GM23338 (cell line): ENCODE results near the genes DDX3Y and PRY.

GRCh38 chrY:2835004-2835499, 6.3 kb upstream of the RPS4Y1 start:
- PRO-cap: no peak
- RAMPAGE, long total RNA: no peak

DNA sequence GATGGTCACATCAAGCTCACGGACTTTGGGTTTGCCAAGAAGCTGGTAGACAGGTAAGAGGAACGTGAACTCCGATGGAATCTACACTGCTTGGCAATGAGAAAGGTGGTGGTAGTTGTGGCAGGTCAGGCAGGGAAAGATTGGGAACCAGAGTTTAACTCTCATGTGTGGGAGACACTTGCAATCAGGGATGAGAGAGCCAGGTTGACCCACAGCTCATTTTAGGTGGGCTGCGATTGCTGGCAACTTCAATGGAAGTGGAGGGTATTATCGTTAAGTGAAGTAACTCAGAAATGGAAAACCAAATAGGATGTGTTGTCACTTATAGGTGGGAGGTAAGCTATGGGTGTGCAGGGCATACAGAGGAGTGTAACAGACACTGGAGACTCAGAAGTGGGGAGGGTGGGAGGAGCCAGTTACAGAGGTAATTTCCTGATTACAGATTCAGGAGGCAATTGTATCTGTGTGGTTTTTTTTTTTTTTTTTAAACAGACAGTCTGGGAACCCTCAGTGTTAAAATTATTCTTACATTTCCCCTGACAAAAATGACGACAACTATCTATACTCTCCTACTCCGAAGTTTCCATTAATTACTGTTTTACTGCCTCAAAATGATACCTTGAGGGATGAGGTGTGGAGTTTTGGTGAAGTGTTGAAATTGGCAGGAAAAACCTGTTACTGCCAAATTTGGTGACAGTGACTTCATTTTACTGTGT, 414.7 kb upstream of the AMELY start:
- PRO-cap: no peak
- RAMPAGE, long total RNA: no peak

GRCh38 chrY:11102990-11103312, 1575.3 kb downstream of the TSPY10 start:
- PRO-cap: no peak
- RAMPAGE, long total RNA: no peak

GRCh38 chrY:12662845-12663892, 37.9 kb upstream of the USP9Y start:
- PRO-cap: bidirectional peak, plus-strand start at chrY:12663267, minus-strand start at chrY:12663160; bidirectional peak, plus-strand start at chrY:12663521, minus-strand start at chrY:12663471
- RAMPAGE, long total RNA: no peak

DNA sequence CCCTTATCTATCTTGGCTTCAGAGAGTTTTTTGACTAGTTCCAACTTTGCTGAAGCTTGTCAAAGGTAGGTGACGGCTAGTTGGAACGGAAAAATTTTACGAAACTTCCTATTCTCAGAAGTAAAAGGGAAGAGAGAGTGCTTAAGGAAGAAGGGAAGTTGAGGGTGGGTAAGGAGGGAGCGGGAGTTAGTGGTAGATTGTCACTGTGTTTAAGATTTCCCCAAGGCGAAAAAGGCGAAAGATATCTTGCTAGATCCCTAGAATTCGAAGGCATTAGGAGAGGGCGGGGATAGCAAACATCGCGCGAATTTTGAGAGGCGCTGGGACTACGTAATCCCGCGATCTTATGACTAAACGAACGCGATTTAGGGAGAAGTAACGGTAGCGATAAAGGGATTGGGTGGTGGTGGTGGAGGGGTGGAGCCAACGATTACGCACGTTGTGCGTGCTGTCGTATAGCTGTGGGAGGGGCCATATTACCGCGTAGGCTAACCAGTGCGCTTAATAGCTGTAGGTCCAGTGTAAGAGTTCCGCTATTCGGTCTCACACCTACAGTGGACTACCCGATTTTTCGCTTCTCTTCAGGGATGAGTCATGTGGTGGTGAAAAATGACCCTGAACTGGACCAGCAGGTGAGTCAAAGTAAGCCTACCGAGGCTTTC, at the start of gene DDX3Y:
Gene DDX3Y (plus strand): TSS at position 519 of the 662 bp plus-strand sequence.
- PRO-cap: bidirectional peak, plus-strand start at position 519 of the sequence, minus-strand start at position 275 of the sequence
- RAMPAGE, long total RNA: start-site peak on the plus strand centred at position 528 of the sequence, 60 bp wide, 927 and 99 reads in 2 replicates

DNA sequence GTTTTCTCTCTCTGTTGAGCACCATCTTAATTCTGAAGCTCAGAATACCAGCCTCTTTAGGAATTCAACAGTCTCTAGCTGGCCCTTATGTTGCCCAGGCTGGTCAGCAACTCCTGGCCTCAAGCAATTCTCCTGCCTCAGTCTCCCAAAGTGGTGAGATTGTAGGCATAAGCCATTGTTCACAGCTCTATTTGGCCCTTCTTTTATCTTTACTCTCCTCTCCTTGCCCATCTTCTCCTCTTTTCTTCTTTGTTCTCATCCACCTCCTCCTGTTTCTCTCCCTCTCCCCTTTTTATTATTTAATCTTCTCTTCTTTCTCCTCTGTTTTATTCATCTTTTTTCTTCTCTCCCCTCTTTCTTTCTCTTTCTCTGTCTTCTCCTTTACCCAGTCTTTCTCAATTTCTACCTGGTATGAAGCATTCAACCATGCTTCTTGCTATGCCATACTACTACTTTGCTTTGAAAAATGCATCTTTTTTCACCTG, 1268.4 kb downstream of the NLGN4Y start:
- PRO-cap: no peak
- RAMPAGE, long total RNA: no peak

DNA sequence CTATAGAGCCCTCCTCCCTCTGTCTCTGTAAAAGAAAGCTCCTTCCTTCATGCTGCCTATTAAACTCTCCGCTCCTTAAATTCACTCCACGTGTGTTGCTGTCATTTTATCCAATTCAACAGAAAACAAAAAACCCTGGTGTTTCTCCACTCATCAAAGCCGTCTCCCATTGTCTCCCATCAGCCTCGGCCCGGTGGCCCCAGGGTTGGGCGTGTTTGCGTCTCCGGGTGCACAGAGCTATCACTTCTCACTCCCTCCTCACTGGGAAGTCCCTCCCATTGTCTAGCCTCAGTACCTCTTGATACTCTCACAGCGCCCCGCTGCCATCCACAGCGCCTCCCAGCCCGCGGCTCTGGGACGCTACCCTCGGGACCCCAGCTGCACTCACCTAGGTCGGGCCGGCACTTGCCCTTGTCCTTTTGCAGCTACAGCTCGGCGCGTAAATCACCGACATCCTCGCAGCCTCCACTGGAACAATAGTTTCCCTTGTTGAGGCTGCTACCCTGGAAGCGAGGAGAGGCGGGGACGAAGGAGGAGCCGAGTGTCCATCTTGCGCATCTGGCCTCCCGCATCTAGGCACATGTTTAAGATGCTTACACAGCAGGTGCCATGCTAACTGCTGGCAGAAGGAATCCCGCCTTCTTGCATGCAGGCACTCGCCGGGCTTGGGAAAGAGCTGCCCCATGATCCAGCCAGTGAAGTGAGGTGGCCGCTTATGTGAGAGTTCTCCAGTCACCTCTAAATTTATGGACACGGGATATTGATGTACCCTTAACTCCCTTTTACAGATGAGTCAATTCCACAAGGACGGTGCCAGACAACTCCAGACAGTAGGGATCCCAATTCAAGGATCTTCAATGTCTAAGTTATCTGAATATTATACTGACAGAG, 269.5 kb upstream of the HSFY2 start:
- PRO-cap: bidirectional peak, plus-strand start at position 684 of the sequence, minus-strand start at position 478 of the sequence
- RAMPAGE, long total RNA: no peak

- PRO-cap: unidirectional peak, minus-strand start at chrY:19503153
- RAMPAGE, long total RNA: no peak
Measured at GRCh38 chrY:19502598-19503404, 241.7 kb downstream of the KDM5D start.

GRCh38 chrY:22490146-22490659, at the start of gene PRY:
Gene PRY, plus strand, starts transcription at chrY:22490397.
- PRO-cap: no peak
- RAMPAGE, long total RNA: no peak

GRCh38 chrY:26409355-26409933, 787.5 kb downstream of the CDY1 start:
- PRO-cap: no peak
- RAMPAGE, long total RNA: no peak